Left common carotid artery plus branches (tissue), 1 donor: ENCODE measurements around a stretch of chr20.

DNA sequence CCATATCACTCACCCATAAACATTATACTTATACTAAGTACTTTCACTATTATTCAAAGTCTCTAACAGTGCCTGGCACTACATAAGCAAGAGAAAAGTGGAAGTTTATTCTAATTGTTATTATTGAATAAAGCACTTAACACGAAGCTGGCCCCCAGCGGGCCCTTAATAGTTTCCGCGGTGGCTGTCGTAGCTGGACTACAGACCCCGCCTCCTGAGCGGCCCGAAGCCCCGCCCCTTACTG, 306 bp upstream of the VAPB start:
- PRO-cap: bidirectional peak, plus-strand start outside the sequence, minus-strand start at position 200 of the sequence

DNA sequence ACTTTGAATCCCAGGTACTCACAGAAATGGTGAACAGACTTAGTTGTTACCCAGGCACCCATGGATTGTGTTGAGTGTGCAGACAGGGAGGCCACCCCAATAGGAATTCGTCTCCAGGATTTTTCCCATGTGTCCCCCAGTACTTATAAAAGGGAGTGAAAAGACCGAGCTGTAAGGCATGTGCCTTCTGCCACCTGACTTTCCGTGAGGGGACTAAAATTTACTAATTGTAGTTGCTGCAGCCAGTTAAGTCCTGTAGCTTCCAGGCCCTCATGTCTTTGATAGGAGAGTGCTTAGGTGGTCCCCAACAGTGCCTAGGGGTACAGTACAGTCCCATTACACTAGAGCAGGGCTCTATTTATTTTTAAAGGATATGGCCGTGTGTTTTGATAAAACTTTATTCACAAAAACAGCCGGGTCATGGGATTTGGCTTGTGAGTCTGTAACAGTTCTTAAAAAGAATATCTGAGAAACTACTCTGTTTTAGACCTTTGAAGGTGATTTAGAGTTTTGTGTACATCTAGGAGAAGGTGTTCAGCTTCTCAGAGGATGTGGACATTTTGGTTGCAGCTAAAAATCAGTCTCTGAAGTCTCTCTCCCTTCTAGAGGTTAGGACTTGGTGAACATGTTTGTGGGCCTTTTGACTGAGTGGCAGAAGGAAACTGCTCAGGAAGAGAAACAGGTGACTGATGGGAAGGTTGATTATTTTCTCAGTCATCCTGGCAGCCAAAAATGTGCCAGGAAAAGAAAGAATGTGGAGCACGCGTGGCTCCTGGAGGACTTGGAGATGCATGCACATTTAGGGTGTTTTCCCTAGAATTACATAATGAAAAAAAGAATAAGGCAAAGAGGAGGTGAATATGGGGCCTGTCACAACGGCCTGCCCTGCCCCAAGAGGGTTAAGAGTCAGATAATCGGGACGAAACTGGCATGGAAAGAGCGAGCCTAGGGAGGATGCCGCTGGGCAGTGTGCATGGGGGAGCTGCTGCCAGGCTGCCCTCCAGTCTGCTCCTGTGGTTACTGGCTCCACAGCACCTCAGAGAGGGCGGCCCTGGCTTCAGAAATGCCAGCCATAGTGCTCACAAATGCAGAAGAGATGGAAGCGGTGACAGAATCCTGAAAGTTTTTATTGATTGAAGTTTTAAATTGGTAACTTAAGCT, 57.4 kb downstream of the VAPB start:
- PRO-cap: no peak

GRCh38 chr20:58610960-58611594, 40.0 kb upstream of the STX16 start:
- PRO-cap: no peak

- PRO-cap: no peak
Observed at GRCh38 chr20:58619719-58620226, 31.3 kb upstream of the STX16 start.

- PRO-cap: no peak
Observed at GRCh38 chr20:58649903-58650139, 1.3 kb upstream of the STX16 start.

DNA sequence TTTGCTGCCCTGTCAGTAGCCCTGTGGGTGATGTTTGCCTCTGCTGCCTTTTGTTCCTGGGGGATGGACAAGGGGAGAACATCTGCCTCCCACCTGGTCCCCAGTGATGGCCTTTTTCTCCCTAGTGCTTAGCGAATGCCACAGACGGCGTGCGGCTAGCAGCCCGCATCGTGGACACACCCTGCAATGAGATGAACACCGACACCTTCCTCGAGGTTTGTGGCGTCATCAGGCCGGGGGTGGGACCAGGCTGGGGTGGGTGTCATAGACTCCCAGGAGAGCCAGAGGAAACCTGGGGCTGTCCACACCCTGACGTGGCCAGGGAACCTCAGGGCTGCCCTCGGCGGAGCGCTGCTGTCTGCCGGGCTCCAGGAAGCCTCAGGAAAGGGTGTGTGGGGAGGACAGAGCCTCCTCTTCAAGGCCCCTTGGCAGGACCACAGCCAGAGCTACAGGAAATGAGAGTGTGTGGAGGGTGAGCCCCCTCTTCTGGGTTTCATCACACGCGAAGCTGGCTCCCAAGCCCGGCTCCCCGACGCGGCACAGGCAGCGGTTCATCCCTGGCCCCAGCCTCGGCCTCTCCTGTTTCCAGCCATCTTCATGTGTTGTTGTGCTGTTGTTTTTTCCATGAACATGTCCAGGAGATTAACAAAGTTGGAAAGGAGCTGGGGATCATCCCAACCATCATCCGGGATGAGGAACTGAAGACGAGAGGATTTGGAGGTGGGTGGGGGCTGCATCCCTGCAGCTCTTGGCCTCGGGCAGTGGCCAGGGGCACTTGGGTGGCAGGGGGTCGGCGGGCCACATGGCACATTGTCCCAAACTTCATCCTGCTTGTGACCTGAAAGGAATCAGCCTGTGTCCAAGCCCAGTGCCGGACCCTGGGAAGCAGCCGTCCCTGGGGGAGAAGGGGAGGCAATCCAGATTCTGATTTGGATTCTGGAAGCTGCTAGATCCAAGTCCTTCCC, 6.2 kb downstream of the NPEPL1 start:
- PRO-cap: no peak

GRCh38 chr20:58888536-58889703, 2.3 kb upstream of the GNAS start:
- PRO-cap: unidirectional peak, plus-strand start at chr20:58889180

DNA sequence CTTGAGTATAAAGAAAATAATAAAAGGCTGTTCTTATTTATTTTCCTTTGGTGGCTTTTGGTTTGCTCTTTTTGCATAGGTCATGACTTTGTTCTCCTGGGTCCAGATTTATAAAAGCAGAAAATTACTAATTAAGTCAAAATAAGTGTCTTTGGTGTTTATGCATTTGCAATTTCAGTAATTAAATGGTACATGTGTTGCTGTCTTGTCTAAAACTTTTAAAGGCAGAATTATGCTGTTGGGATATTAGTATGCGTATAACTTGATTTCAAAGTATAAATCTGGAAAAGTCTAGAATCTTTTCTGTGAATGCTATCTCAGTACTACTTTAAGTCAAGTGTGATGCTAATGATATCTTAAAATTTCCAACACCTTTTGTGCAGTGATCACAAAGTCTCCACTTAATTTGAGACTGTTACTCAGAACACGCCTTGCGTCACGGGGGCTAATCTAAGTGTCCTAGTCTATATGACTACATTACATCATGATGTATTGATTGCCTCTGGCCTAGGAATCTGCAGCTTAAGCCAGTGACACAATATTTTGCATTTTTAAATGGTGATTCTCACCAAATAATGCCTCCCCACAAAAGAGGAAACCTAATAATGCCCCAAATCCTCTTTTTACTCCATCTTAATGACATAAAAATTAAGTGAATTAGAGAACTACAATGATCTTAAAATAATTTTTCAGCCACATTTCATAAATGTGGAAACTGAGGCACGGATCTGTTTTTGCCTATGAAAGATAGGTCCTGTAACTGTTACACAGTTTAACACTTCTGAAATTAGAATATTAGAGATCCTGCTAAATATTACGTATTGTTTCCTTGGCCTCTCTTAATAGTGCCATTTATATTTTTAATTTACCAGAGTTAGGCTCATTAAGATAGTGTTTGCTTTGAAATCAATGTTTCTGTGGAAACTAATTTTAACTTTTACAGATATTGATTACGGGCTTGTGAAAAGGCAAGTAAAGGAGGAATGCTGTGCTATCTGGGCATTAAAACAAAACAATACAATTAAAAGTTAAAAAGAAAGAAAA, 2.6 kb downstream of the GNAS start:
- PRO-cap: no peak

GRCh38 chr20:59002571-59003730, 4.1 kb downstream of the CTSZ start:
- PRO-cap: no peak

DNA sequence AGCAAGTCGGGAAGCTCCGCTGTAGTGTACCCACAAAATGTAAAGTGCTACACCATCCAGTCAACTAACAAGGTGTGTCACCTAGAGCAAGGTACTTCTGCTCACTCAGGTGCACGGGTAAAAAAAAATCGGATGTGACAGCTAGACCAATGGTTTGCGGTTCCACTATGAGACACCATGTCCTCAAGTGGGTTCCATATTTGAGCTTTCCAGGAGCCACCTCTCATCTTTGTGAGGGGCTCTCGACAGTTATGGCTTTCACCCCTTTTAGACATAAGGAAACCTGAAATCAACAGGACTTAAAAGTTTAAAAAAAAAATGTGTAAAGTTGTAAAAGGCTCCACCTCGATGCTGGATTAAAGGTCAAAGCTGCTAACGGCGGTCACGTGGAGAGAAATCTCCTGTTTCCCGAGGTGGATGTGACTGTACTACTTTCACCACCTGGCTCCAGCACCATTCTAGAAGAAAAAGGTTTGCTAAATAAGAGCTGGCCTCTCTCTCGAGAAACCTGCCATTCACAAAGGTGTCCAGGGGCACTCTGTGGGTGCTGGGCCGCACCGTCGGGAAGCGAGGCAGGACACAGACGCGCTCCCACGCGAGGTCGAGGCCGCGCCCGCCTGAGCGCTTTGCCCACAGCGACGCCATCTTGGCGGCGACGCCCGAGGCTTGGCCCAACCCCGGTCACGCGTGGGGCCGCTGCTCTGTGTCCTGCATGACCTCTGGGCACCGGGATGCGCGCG, 527 bp downstream of the ATP5F1E start:
- PRO-cap: unidirectional peak, minus-strand start at position 648 of the sequence

- PRO-cap: no peak
Observed at GRCh38 chr20:59043761-59044262, 1.2 kb upstream of the PRELID3B start.

- PRO-cap: no peak
Observed at GRCh38 chr20:59120919-59121412, 42.7 kb upstream of the ZNF831 start.

GRCh38 chr20:59151624-59152257, 11.9 kb upstream of the ZNF831 start:
- PRO-cap: no peak

GRCh38 chr20:59165483-59165972, 1.9 kb downstream of the ZNF831 start:
- PRO-cap: no peak

DNA sequence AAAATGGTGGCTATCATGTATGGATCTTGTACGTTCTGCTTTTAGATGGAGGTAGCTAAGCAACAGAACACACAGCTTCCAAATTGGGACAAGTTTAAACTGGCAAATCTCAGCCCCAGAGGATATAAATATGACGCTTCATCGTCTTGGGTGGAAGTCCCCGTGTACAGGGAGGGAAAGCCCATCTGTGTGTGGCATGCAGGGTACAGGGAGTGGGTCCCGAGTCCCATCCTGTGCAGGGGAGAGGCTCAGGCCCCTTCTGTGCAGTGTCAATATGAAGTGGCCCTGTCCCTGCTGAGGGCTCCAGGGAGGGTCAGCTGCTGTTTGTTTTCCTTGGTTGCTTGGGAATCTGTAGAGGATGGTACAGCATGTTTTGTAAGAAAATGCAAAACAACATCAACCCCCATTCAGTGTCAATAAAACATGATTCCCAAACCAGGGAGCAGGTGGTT, 113.0 kb downstream of the SYCP2 start:
- PRO-cap: no peak

DNA sequence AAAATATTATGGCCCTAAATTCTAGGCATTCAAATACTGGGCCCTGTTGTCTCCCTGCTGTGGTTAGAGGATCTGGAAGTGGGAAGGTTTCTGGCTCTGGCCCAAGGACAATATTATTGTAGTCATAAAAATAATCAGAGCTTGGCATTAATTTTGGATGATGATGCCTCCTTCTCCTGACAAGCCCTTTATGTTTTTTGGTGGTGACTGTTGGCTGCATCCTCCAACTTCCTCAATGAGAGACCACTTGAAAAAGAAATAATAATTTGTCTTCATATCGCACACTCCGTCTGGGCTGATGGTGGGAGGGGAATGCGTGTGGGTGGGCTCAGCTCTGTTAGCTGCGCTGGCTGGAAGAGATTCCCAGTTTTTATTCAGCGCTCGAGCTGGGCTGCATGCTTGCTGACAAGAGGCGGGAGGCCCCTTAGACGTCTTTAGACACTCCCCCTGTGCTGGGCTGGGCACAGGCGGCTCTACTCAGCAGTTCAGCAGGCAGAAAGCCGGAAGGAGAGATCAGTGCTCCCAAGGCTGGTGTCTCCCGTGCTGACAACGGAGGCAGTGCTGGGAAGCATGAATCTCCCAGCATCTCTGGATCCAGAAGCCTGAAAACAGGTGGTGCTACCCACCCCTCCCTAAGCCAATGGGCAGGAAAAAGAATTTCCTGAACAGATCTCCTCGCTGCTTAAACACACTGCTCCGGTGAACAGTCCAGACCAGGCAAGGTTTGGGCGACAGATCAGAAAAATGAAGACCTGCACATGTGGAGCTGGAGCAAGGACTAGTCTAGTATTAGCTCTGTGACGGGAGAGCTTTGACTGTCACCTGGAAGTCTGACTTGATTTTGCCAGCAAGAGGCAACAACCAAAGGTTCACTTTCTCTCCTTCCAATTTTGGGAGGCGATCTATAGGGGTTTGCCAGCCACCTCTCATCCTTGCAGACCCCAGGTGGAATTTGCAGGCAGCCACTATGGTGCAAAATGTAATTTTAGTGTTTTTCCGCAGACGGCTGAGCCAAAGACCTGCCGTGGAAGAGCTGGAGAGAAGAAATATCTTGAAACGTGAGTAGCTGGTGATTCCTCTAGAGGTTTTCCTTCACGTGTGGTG, 97.6 kb downstream of the SYCP2 start:
- PRO-cap: no peak

GRCh38 chr20:59937571-59938092, 2.5 kb downstream of the PPP1R3D start:
- PRO-cap: no peak

- PRO-cap: no peak
Observed at GRCh38 chr20:59939616-59940095, 449 bp downstream of the PPP1R3D start.

DNA sequence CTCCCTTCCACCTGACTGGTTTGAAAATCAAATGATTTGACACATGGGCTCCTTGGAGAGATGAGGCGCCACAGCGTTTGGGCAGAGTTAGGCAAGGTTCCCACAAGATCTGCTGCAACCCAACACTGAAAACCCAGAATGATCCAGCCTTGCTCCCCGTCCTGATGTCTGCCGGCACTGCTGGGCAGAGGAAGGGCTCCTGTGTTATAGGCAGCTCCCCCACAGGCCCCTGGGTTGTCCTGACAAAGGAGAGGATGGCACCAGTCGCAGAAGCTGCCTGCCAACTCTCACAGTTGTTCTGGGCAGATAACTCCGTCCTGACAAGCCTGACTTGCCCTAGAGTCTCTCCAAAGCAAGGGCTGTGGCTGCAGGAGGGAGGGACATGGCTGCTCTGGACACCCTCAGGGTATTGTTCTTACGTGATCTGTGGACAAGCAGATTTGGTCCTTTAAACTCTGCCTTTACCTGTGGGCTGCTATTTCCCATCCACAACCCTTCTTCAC, 243.8 kb downstream of the CDH26 start:
- PRO-cap: no peak

GRCh38 chr20:61253613-61254625, 1.9 kb downstream of the CDH4 start:
- PRO-cap: no peak